Colonic mucosa (tissue), 1 donor: ENCODE measurements around the genes SPRY1 and PGRMC2.

DNA sequence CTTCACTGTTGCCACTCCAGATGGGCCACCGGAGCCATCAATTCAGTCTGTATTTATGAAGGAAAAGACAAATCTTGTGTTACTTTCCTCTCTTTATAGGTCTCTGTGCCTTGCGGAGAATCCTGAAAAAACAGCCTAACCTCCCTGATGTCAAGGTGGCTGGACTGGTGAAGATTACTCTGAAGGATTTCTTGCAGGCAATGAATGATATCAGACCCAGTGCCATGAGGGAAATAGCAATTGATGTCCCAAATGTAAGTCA, 56.2 kb downstream of the SPATA5 start:
- PRO-cap: no peak

GRCh38 chr4:123113128-123113557, 190.3 kb downstream of the SPATA5 start:
- PRO-cap: no peak

GRCh38 chr4:123350085-123350514, 46.5 kb upstream of the SPRY1 start:
- PRO-cap: no peak

GRCh38 chr4:123351632-123352274, 44.8 kb upstream of the SPRY1 start:
- PRO-cap: no peak

DNA sequence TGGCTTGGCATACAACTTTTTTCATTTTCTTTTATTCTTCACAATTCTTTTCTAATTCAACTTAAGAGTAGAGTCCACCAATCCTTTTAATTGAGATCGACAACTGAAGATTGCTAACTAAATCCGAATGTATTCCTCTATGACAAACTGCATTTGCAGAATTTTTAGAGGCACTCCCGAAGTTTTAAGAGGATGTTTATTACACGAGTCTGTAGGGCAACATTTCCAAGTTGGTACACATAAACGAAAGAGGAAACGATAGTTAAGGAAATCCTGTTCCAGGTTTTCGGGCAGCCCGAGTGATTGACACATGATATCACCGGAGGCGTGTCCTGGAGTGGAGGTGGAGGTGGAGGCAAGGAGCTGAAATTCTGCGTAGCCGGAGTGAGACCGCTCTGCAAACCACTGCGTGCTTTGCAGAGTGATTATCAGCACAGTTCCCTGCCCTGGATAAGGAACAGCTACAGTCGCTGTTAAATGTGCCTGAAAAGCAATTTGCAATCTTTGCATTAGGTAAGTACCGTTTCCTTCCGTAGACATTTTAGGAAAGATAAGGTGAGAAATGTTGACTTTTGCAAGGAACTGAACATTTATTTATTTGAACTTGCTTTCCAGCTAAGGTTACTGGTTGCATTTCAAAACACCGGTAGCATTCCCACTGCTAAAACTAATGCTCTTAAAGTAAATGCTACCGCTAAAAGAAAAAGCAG, at the start of gene SPRY1:
Gene SPRY1, plus strand, starts transcription at position 376 of the 710 bp plus-strand sequence.
- PRO-cap: bidirectional peak, plus-strand start at position 376 of the sequence, minus-strand start at position 213 of the sequence

- PRO-cap: no peak
Measured at GRCh38 chr4:123401269-123402447, 5.1 kb downstream of the SPRY1 start.

DNA sequence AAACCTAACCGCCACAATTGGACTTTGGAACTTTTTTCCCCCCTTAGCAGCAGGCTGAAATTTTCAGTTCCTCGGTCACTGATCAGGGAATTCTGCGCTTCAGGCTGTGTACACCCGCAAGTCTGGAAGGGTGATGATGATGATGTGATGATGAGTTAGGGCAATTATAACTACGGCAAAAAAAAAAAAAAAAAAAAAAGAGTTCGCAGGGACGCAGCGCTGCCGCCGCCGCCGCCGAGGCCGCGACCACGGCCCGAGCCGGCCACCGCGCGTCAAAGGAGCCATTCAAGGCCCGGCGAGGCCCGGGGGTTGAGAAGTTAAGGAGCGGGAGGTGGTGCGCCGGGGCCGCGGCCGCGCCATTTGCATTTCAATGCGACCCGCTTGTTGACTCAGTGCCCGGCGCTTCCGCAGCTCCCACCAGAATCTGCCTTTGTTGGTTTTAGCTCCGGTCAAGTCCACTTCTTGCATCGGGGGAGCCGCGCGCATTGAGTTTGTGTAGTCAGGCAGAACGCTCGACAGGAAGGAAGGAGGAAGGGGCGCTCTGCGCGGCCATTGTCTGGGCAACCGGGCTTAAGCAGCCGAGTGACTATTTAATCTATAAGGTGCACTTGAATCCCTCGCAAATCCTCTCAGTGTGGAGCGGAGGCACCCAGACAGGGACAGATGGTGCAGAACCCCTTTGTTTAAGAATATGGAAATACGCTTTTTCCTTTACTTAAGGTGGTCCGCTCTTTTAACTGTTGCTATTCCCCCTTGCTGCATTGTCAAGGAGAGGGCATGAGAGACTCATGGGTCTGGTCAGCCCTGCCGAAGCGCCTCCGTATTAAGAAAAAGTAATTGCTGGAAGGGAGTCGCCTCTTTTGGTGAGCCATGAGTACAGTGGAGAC, 109.1 kb downstream of the SPRY1 start:
- PRO-cap: no peak

GRCh38 chr4:123546567-123547200, 150.1 kb downstream of the SPRY1 start:
- PRO-cap: unidirectional peak, minus-strand start at chr4:123546873

DNA sequence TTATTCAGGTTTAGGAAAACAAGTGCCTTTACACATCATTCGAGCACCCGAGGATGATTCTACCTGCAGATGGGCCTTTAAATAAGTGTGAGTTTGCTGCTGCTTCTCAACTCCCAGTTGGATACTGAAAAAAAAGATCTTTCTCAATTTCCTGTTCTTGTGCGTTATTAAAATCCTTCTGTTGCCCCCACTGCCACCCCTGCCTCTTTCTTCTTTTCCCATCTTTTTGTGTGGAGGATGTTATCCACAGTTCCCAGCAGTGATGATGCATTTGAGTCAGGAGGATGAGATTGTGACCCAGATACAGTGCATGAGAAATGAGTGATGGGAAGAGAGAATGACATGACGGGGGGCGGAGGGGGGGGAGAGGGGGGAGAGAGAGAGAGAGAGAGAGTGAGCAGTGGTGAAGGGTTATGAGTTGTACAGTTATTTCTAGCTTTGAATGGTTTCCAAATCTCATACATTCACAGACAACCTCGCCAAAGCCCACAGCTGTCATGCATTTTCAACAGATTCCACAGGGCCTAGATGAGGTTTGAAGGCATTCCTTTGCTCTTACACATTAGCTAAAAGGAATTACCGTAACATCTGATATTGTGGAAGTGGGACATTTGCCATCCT, 435.5 kb downstream of the SPRY1 start:
- PRO-cap: no peak

- PRO-cap: no peak
Measured at GRCh38 chr4:125334810-125335170, 20.0 kb downstream of the FAT4 start.

DNA sequence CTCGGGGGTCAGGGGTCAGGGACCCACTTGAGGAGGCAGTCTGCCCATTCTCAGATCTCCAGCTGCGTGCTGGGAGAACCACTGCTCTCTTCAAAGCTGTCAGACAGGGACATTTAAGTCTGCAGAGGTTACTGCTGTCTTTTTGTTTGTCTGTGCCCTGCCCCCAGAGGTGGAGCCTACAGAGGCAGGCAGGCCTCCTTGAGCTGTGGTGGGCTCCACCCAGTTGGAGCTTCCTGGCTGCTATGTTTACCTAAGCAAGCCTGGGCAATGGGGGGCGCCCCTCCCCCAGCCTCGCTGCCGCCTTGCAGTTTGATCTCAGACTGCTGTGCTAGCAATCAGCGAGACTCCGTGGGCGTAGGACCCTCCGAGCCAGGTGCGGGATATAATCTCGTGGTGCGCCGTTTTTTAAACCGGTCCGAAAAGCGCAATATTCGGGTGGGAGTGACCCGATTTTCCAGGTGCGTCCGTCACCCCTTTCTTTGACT, 22.8 kb downstream of the INTU start:
- PRO-cap: no peak

- PRO-cap: bidirectional peak, plus-strand start at chr4:128060789, minus-strand start at chr4:128060675
Measured at GRCh38 chr4:128060559-128060889, 588 bp upstream of the LARP1B start.

DNA sequence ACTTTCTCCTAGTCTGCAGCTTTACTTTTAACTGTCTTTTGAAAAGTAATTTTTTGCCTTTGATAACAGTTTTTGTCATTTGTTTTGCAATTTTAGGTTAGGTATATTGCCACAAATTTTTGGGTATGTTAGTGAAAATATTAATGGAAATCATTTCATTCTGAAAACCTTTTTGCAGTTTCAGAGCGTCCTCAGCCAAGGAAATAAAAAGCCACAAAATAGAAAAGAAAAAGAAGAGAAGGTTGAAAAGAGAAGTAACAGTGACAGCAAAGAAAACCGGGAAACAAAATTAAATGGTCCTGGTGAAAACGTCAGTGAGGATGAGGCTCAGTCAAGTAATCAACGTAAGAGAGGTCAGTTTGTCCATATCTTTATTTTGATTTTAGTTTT, 16.5 kb downstream of the LARP1B start:
- PRO-cap: no peak

- PRO-cap: no peak
Measured at GRCh38 chr4:128228052-128228470, 59.6 kb downstream of the PGRMC2 start.

DNA sequence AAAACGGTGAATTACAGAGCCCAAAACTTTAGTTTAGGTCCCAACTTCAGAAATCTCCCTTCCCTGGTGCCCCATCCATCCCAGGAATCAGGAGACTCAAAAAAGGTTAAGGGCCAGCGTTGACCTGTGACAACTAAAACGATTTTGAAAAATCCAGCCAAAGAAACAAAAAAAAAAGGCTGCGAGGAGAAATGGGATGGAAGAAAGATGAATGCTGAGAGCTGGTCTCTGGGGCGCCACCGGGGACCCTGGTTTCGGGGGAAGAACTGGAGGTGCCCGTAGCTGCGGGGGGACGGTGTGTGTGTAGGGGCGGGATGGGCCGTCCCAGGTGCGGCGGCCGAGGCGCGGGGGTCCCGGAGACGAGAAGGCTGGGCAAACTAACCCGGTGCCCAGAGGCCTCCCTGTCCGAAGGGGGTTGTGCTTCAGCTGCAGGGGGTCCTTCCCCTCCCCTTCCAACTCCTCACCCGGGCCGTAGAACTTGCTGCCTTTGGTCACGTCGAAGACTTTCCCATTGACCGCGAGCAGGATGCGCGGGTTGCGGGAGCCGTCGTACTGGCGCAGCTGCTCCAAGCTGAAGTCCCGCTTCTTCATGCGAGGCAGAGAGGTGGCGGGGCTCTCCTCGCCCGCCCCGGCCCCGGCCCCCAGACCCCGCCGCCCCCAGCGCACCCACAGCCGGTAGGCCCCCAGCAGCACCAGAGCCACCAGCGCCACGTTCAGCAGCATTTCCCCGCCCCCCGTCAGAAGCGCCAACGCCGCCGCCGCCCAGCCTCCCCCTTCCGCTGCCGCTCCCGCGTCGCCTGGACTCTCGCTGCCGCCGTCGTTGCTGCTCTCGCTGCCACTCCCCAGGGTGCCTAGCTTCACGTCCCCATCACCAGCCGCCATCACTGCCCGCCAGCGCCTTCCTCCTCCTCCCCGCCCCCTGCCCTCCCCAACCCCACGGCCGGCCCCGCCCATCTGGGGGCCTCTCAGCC, at the start of gene PGRMC2:
Gene PGRMC2, minus strand, starts transcription at position 905 of the 971 bp plus-strand sequence.
- PRO-cap: bidirectional peak, plus-strand start outside the sequence, minus-strand start at position 883 of the sequence

DNA sequence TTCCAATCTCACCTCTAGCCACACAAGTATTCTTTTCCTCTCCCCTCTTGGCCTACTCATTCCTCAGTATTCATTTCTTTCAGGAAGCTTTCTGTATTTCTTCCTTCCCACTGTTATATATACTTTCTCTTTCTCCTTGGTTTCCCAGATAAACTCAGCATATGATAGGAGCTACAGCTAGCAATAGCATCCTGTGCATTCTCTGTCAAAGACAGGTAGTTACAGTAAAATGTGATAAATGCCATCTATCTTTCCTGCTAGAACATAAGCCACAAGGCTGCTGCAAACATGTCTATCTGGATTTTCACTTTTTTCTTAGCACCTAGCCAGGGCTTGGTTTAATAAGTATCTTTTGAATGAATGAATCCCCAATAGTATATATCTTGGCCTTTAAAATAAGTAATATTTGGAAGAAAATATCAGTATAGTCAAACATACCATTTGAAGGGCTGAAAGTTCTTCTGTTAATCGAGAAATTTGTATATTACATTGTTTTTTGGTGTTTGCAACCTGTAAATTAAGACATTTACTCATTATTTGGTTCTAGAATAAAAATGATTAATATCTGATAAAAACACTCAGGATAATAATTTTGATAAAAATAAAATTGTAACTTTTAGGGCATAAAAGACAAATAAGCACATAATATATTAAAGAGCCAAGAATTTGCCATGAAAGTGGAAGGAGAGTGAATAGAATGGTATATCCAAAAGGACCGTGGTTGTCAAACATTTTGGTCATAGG, 140.8 kb downstream of the SCLT1 start:
- PRO-cap: no peak

DNA sequence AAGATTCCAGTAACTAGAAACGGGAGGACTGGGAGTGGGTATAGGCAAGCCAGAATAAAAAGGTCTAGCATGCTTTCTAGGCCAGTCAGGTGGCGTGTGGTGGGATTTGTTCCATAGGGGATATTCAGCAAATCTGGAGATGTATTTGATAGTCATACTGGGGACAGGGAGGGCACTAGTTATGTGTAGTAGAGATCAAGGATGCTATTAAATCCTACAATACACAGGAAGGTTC, 927.9 kb downstream of the C4orf33 start:
- PRO-cap: no peak

- PRO-cap: no peak
Measured at GRCh38 chr4:130043877-130044354, 948.0 kb downstream of the C4orf33 start.

DNA sequence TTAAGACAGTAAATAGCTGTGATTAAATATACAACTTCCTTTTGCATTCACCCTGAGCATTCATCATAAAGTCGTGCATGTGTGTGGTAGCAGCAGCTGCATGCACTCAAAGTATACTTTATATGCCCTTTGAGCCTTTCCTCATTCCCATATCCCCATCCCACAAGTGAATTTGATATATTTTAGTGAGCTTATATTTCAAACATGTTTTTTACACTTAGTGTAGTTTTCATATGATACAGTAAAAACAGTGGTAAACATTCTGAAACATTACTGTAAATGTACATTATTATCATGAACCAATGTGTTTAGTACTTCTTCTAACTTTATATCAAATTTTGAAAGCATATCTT, 959.0 kb downstream of the C4orf33 start:
- PRO-cap: no peak

GRCh38 chr4:132077142-132077422, 1072.0 kb upstream of the PCDH10 start:
- PRO-cap: no peak